Penis (tissue), 1 donor: Measurements from ENCODE around the gene COG1.

GRCh38 chr17:70099027-70099858, 24.2 kb downstream of the KCNJ16 start:
- PRO-cap: no peak

DNA sequence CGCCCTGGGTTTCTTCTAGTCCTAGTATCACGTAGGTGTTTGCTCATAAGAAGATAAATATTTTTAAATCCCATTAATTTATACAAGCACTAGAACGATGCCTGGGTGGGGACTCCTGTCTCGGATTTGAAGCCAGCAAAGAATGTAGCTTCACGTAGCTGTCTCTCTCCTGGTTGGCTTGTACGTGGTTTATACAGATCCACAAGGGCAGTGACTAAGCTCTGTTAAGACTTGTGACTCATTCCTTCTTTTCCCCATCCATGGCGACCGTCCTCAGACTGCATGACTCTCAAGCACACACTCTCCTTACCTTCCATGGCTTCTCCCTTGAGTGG, 679.8 kb upstream of the SOX9 start:
- PRO-cap: no peak

DNA sequence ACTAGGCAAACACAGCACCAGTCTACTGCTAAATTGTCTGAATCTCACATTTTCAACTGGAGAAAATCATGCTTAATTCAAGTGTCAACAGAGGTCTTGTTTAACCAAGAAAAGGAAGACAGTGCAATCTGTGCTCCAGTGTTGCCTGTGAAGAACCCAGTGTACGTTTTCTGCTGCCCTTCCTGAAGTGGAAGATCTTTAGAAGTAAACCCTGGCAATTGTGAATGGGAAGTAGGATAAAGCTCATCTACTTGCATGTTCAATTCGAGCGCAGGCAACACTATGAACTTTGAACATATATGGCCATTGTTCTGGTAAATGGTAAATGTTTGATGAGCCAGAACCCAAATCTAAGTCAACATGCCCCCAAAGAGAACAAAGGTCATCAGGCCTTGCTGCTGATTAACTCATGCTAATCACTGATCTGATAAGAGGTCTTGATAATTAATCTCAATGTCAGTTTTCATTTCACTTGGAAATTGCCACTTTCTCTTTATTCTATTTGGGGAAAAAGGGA, 439.1 kb upstream of the SOX9 start:
- PRO-cap: no peak

- PRO-cap: no peak
These were observed 182.2 kb upstream of the SOX9 start for GRCh38 chr17:71938718-71938954.

DNA sequence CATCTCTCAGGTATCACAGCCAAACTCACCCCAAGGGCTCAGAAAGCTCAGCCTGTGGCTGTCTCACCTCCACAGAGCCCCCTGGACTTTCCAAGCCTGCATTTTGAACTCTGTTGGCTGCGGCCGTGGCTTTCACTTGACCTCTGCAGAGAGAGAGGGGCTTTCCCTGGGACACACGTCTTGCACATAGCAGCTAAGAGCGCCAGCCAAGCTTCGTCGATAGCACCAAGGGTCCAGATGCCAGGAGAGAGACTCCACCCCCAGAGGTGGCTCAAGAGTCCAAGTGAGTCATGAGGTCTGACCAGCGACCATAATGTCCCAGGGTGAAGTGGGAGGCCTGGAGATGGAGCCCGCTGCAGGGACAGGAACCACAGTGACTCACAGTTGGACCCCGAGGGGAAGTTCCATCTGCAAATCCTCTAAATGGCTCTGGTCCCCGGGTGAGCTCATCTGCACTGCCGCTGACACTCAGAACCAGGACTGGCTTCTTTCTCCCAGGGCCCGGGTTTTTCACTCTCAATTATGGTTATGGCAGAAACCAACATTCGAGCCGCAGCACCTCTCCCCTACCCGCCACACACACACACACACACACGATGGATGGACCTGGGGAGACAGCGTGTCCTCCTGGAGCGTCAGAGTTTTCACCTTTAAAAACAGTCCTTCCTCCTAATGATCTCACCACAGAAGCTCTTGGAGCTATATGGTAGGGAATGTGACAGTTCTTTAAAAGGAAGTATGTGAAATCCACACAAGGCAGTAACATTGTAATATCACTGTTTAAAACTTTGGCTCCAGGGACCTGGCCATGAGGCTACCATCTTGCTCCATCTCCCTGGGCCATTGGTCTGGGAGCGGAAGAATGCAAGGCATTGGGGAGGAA, 302.1 kb downstream of the SOX9 start:
- PRO-cap: no peak

DNA sequence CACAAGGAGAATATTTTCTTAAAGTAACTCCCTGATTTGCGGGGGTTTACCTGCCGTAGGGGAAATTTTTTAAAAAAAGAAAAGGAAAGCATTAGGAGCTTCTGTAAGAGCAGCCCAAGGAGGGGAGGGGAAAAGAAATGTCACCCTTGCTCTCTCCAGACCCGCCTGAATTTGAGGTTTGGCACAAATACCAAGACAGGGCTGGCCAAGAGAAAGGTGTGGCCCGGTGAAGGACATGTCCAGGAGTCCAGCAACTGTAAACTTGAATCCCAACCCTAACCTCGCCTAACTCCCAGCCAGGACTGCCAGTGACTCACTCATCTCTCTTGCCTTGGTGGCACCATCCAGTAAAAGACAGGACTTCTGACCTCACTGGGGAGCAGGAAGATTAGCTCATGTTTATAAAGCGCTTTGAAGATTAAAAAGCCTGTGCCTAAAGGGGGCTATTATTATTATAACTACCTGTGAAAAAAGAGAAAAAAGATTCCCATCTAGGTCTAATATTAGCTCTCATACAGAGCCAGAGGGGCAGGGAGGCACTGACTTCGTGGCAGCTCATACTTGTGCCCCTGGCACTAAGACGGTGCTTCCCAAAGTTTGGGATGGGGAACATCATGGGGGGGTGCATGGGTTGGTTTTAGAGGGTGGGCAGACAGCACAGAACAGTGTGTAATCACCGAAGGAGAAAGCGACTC, 335.3 kb downstream of the SOX9 start:
- PRO-cap: no peak

- PRO-cap: no peak
These were observed 345.3 kb downstream of the SOX9 start for GRCh38 chr17:72466136-72466544.

- PRO-cap: no peak
These were observed 394.0 kb downstream of the SOX9 start for GRCh38 chr17:72514705-72515329.

- PRO-cap: no peak
These were observed 429.7 kb downstream of the SOX9 start for GRCh38 chr17:72550482-72551051.

DNA sequence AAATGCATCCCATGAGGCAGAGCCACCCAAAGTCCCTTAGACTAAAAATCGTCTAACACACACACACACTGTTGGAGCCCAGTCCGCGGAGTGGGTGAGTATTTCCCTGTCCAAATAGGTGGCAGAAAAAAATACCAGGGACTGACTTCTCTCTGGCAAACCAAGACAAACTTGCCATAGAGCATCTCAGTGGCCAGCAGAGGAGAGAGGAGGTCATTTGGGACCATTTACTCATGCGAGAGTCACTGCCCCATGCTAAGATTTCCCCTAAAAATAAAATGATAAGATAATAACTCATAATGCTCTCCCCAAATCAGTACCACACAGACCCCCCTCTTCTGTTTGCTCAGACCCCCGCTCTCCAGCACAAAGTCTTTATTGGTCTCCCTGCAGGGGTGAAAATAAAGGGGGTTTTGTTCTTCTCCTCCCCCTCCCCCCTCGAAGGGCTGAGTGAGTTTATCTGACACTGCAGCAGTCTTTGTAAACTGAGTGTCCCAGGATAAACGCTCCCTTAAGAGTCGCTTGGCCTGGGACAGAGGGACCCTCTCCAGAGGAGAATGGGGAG, 455.2 kb downstream of the SOX9 start:
- PRO-cap: no peak

GRCh38 chr17:72578250-72578531, 457.4 kb downstream of the SOX9 start:
- PRO-cap: no peak

- PRO-cap: no peak
These were observed 205.6 kb downstream of the SLC39A11 start for GRCh38 chr17:72886721-72887553.

- PRO-cap: bidirectional peak, plus-strand start at chr17:73192570, minus-strand start at chr17:73192596; bidirectional peak, plus-strand start at chr17:73193044, minus-strand start at chr17:73192798
These were observed at the start of gene COG1 for GRCh38 chr17:73192452-73193163. Gene COG1 (plus strand): TSS chr17:73193055.

DNA sequence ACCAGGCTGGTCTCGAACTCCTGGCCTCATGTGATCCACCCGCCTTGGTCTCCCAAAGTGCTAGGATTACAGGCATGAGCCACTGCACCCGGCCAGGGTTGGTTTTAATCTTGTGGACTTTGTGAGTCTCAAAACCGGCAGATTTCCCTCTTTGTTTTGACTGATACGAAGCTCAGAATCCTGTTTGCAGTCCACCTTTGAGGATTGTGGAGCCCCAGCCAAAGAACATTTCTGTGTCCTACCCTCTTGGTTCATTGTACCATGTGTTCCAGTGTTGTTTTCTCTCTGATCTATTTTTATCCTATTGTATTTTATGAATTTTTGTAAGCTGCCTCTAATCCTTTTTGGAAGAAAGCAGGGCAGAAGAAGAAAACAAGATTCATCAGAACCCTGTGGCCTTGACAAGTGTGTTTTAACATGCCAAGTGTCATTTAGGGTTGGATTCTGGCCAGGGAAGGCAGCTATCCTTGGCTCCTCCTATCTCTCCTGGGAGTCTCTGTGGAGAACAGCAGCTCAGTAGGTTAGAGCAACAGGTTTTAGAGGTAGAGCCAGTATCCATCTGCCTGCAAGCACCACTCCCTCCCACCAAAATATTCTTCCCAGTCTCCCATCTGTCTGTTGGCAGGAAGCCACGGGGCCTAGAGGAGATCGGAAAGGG, 16.6 kb upstream of the CPSF4L start:
- PRO-cap: no peak

GRCh38 chr17:73281846-73282494, 20.3 kb upstream of the CPSF4L start:
- PRO-cap: no peak

DNA sequence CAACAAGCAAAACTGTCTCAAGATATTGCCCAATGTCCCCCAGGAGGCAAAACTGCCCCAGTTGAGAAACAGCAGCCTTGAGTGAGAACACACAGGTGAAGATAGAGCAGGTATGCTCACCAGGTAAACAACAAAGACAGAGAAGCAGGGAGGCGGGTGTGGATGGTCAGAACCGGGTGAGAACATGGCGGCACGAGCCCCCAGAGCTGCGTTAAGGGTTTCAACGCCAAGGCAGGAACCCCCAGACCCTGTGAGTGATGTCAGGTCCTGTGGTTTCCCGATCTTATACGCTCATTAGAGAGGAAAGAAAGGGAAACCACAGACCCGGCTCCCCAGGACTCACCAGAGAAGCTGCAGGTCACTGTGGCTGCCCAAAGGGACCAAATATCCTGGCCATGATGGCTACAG, 21.2 kb downstream of the CDC42EP4 start:
- PRO-cap: no peak

DNA sequence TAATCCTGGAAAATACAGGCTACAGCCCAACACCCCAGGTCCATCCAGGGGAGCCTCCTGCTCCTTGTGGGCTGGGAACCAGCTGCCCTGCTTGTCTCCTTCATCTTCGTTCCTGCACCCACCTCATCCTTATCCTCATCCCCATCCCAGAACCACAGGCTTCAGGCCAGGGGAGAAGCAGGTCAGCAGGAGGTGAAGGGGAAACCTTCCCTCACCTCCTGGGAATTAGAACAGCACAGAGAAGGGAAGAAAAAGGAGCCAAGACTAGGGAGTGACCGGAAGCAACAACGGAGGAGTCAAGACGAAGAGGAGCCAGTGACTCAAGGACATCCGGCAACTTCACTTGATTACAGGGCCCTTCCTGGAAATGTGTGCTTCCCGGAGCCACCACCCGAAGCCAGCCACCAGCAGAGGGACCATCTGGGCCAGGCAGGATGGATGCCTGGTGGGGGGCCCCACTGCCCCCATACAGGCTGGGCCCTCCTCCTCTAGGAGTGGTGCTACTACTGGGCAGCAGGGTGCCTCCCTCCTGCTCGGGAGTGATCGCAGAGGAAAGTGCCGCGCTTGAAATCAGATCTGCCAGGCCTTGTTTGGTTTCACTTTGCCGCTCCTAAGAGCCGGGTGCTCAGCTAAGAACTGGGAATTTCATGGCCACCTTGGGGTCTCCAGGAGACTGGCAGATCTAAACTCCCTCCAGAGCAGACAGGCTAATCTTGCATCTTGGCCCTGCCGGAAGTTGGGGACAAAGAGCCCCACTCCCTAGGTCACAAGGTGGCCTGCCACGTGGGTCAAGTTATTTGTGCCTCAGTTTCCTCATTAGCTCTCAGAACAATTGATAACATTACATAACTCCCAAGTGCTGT, 6.7 kb downstream of the CDC42EP4 start:
- PRO-cap: bidirectional peak, plus-strand start at position 315 of the sequence, minus-strand start at position 114 of the sequence; bidirectional peak, plus-strand start at position 530 of the sequence, minus-strand start at position 557 of the sequence

DNA sequence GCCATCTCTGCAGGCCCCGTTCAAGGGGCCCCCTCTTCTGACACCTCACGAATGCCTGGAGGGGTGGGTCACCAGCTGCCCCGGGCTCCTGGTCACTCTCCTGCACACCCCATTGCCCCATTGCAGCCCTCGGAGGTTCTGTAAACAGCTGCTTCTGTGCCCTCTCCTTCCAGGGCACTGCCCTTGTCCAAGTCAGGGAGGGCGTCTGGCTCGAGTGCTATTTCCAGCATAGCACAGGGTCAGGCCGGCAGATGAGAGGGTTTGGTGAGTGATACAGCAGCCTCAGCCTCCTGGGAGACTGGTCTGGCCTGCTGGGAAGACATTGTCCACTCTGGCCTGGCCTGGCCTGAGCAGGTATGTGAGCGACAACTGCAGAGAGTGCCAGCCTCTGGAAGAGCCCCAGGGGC, 105.6 kb upstream of the SDK2 start:
- PRO-cap: no peak

DNA sequence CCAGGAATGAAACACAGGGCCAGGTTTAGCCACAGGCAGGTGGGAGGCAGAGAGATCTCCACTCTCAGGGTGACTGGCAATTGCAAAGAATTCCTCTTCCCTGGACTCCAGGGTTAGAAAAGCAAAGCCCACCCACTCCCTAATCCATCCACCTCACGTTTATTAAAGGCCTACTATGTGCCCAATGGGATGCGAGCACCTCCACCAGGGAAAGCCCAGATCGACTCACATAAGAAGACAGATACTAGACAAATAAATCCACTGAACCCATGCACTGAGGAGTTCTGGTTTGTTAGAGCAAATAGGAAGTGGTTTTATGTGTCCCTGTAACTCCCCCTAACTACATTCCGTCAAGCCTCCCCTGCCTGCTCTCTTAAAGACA, 218.6 kb upstream of the RPL38 start:
- PRO-cap: no peak

DNA sequence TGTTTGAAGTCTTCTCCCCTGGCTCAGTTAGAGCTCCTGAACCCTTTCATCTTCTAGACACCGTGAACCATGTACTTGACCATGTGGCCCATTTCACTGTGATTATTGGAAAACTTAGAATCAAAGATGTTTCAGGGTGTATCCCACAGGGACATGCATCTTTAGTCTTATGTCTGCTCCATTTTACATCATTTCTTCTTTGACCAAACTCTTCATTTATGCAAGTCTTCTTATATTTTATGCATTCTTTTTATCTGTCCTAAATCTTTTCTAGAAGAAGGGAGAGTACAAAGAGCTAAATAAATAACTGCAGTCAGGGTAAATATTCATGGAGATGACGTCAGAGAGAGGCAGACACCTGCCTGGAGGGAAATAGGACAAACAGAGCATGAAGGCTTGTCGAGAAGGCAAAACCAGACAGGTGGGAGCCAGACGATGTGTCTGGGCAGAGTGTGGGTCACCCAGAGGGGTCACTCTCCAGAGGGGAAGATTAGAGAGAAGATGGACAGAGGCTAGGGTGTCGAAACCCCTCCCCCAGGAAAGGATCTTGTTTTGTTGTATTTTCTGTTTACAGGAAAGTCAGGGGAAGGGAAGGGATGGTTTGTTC, 78.4 kb upstream of the RPL38 start:
- PRO-cap: no peak